ENCODE data around the gene FARP2.

- PRO-cap, result no peak
Measured at GRCh38 chr2:240564827-240565210, 3.5 kb upstream of the RNPEPL1 start.

- PRO-cap, result no peak
Measured at GRCh38 chr2:240792177-240792701, 27.8 kb downstream of the KIF1A start.

DNA sequence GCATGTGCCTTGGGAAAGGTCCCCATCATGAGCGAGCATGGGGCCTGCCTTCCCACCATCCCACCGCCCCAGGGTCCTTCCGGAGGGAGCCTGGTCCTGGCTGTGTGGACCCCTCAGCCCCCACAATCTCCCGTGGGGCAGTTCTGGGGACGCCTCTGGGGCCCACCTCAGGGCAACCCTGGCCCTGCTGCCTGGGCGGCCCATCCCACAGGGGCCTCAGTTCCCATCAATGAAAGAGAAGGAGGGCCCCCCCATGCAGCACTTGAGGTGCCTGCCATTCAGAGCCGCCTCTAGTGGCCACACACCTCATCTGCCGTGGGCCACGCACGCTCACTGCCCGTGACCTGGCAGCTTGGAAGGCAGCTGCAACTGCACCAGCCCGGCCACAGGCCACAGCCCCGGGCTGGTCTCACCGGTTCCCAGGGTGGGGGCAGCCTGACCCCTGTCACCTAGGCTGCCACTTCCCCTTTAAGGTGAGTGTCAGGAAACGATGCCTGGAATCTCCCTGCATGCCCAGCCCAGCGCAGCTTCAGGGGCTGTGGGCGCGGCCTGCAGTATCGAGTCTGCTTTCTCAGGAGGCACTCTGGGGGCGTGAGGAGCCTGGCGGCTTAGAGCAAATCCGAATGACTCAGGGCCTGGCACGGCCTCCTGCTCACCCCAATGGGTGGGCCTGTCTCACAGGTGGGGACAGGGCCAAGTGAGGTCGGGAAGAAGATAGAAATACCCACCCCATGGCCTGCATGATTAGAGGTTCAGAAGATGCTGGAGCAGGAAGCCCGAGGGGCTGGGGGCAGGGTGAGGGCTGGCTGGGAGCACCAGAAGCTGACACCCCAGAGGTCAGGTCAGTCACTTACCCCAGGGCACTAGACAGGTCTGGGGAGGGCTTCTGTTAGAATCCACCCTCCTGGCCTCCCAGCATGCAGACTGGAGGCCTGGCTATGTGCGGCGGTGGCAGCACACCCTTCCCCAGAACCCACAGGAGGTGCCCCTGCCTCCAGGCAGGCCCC is 2.5 kb downstream of the MAB21L4 start:
- PRO-cap, result no peak

DNA sequence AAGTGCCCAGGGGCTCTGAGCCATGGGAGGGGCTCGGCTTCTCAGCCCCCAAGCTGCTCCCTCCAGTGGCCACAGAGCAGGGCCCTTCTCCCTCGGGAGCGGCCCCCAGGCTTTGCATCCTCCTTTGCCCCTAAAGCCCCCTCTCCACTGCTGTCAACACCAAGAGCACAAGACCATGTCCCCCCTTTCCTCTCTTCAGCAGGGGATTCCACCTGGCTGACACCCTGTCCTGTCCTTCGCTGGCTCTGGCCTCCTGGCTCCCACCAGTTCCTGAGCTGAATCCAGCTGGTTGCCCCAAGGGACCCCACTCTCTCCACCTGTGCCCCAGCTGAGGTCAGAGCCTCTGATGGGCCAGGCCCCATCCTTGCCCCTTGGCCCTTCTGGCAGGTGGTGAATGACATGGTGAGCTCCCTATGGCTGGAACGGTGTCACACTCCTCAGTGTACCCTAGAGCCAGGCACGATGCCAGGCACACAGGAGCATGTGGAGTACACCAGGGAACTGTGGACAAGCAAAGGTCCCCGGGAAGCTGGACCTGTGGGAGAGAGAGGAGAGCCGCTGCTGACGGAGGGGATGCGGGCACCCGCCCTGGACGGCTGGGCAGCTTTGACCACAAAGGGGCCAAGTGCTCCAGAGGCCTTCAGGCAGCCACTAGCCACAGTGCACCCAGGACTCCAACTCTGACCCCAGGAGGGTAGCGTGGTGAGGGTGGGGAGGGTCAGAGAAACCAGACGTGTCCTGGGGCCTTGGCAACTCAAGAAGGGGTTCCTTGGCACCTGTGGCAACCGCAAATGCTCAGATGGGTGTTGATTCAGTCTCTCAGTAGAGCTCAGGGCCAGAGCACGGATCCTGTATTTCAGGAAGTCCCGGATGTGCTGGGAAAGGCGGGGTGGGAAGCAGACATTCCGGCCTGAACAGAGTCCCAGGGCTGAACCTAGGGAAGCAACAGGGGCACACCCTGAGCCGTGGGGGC is 2.1 kb upstream of the MAB21L4 start:
- PRO-cap, result no peak

DNA sequence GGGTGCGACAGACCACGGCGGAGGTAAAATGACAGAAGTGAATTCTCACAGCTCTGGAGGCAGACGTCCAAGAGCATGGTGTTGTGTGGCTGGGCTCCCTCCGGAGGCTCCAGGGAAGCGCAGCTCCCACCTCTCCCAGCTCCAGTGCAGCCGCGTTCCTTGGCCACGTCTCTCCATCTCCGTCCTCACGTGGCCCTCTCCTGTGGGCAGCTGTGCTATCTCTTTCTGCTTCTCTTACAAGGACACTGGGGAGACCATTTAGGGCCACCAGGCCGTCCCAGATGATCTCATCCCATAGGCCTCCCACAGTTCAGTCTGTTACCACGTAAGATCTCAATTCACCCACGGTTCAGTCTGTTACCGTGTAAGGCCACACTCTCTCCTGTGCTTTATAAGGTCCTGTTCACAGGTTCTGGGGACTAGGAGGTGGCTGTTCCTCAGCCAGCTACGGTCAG is 2.8 kb upstream of the MAB21L4 start:
- PRO-cap, result no peak

- PRO-cap, result no peak
Measured at GRCh38 chr2:241006206-241006542, 7.8 kb downstream of the SNED1 start.

- PRO-cap, result no peak
Measured at GRCh38 chr2:241049364-241050593, 51.4 kb downstream of the SNED1 start.

DNA sequence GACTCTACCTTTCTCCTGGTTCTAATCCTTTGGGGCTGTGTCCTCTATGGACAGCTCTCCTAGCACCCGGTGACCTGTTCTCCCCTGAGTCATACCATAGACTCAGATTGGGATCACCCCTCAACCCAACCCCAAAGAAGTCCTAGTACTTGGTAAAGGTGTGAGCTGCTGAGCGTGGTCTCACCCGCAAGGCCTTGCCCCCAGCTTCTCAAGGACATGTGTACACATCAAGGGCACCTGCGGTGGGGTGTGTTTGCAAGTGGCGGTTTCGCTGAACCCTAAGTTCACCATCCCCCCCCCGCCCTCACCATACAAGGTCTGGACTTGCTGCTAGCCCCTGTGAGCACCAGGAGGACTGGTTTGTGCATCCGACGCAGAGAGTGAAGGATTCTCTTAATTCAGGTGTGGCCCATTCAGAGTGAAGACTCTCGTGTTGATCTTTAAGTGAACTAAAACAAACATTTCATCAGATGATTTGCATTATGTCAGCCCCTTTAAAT is 28.0 kb downstream of the MTERF4 start:
- PRO-cap, result no peak

DNA sequence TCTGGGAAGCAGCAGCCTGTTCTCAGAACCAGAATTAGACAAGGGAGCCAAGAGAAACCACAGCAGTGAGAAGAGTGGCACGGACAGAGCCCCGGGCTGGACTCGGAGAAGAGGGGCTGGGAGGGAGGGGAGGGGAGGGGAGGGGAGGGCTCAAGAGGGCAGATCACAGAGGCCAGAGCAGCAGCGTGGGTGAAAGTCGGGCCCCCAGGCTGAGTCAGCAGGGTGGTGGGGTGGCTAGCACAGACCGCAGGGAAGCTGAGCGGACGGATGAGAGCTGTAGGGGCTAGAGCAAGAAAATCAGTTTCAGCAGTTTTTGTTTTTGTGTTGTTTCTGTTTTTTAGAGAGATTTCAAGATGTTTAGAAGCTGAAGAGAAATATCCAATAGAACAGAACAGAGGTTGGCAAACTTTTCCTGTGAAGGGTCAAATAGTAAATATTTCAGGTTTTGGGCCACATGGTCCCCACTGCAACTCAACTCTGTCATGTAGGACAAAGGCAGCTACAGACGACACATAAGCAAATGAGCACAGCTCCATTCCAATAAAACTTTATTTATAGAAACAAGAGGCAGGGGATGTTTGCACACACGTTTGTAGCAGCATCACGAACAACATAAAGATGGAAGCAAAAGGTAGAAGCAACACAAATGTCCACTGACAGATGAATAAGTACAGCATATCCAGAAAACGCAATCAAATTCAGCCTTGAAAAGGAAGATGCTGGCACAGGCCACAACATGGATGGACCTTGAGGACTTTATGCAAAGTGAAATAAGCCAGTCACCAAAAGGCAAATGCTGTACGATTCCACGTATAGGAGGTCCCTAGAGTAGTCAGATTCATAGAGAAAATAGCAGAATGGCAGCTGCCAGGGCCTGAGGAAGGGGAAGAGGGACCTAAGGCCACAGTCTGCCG is 7.6 kb upstream of the MTERF4 start:
- PRO-cap, result no peak

GRCh38 chr2:241218493-241219095 is 30.1 kb downstream of the ANO7 start:
- PRO-cap, result no peak

- PRO-cap, result bidirectional peak, plus-strand start at chr2:241356285, minus-strand start at chr2:241356105; bidirectional peak, plus-strand start at chr2:241356539, minus-strand start at chr2:241356531
Measured at GRCh38 chr2:241355828-241356981, at the start of gene FARP2. FARP2 (plus strand) TSS chr2:241356285.

GRCh38 chr2:241559277-241559785 is 786 bp downstream of the BOK start:
- PRO-cap, result bidirectional peak, plus-strand start at chr2:241559428, minus-strand start at chr2:241559380; bidirectional peak, plus-strand start at chr2:241559517, minus-strand start at chr2:241559595

GRCh38 chr2:241617261-241618383 is 19.3 kb downstream of the THAP4 start:
- PRO-cap, result bidirectional peak, plus-strand start at chr2:241618016, minus-strand start at chr2:241617924

DNA sequence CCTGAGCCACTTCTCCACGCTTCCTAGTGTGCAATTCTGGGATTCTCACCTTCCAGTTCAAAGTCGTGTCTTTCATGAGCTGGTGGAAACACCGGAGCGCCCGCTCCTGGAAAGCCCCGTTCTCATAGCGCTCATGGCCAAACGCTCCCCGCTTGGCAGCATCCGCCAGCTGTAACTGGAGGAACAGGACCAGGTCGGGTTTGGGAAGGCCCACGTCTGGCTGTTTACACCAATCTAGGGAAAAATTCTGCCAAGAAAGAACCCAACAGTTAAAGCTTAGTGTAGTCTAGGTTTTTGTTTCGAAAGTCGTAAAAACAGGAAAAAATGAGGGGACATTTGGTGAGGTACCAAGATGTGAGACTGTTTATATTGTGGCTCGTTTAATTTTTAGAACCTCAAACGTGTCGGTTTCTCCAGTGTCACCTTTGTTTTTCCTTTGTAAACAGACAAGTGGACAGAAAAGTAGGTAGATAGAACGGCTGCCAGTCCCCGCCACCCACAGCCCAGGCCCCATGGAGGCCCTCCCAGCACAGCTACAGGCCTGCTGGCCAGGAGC is 8.1 kb downstream of the DTYMK start:
- PRO-cap, result no peak

- PRO-cap, result no peak
Measured at GRCh38 chr2:241689616-241690226, 3.1 kb upstream of the DTYMK start.

DNA sequence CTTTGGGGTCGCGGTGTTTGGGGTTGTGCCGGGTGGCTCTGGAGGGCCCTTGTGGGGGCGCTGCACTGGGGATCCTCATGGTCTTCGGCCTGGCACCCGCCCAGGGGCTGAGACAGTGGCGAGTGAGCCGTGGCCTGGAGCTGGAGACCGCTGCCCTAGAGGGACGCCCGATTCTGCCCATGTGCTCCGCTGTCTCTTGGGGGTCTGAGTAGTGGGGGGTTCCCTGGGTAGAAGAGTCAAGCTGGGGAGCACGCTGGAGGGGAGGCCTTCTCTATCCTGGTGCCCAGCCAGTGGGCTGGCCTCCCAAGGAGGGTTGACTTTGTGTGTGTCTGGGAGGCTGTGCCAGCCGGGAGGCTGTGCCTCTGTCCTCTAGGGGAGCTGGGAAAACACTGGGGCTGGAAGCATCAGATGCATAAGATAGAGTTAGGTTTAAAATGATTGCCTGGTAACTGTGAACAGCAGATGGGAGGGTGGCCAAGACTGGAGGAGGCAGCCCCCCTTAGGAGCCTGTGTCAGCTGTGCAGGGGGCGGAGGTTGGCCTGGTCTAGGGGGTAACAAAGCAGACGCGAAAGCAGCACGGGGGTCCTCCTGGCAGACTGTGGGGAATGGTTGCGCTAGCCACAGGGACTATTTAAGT is 1.2 kb downstream of the ING5 start:
- PRO-cap, result bidirectional peak, plus-strand start at position 110 of the sequence, minus-strand start at position 124 of the sequence

DNA sequence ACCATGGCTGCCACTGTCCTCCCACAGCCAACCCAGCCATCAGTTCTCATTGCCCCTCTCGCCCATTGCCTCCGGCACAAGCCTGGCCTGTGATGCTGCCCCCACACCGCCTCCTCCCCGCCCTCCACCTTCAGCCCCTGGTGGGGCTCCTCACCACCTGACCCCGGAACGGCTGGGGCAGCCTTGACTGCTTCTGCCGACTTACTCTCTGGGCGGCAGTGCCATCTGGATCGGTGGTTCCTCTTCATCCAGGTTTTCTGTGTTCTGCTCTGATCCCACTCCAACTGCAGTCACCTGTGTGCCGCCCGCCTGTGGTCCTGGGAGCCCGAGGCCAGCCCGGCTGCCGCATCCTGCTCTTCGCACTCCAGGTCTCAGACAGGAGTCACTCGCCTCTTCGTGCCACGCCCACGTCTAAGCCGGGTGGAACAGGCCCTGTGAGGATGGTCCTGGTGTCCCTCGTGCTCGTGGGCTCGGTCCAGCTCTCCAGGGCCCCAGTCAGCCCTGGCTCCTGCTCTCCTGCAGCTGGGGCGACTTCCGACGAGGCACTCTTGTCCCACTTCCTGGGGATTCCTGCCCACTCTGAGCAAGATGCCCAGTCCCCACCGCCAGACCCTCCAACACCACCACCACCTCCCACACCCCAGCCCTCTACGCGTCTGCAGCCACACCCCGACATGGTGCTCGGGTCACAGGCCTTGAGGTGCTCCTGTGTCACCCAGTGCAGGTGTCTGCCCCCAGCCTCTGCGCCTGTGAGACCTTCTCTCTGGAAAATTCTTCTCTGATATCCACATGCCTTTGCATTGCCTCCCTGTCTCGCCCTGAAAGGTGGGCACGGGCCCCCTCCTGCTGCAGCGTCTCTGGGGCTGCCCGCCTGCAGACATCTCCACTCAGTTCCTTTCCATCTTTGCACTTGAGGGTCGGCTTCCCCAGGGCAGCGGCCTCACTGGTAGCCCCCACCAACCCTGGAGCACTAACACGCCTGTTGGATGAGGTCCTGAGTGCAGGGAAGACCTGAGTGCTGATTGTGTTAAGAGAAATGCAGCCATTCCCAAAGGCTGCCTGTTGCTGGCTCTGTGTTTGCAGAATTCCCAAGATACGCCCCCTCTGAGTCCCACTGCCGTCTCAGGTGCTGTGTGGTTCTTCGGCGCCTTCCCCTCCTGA is 14.5 kb downstream of the D2HGDH start:
- PRO-cap, result no peak

DNA sequence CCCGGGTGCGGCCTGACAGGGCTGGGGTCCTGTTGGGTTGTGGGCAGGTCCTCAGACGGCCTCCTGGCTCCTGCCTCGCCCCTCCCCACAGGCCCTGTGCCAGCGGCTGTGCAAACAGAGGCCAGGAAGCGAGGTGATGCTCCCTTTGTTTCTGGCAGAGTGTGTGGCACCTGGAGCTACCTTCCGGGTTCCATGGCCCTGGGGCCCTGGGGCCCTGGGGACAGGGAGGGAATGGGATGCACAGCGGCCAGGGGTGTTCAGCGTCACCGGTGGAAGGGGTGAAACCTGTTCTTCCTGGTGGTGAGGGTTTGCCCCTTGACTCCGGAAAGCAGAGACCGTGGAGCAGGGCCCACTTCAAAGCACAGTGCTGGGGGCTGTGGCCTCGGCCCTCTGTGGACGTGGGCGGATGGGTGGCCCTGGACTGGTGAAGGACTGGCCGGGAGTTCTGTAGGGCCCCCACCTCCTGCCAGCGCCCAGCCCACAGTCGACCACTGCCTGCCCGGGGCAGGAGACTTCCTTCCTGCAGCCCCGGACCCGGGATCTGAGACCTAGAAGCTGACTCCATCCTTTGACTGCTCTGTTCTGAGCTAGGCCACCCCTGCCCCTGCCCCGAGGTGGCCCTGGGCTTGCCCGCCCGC is 2.6 kb upstream of the GAL3ST2 start:
- PRO-cap, result no peak

DNA sequence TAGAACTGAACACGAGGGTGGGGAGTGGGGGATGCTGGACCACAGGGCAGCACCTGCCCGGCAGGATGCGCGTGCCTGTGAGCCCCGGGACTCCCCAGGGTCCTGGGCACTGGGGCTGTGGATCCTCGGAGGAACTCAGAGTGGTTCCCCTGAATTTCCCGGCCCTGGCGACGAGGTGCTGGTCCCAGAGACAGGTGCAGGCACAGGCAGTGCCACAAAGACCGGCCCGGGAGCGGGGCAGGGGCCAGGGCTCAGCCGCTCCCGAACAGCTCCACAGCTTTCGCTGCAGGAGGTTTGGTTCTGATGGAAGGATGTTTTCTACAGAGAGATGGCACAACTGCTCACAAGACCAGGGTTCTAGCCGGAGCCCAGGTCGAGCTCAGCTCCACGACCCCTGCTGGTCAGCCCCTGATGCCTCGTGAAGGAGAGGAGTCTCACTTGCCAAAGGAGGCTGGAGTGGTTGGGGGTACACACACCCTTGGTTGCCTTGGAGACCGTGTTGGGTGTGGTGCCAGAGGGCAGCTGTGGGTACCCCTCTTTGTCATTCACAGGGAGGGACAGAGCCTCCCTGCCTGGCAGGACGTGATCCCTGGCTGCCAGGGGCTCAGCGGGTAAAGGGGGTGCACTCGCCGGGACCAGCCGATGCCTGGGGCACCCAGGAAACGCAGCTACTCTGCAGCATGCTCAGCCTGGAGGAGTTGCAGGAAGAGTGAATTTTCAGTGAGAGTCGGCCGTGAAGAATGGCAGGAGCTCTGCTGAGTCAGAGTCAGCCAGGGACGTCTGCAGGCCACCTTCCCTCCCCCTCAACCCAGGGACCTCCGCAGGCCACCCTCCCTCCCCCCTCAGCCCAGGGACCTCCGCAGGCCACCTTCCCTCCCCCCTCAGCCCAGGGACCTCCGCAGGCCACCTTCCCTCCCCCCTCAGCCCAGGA is 4.3 kb upstream of the NEU4 start:
- PRO-cap, result no peak

DNA sequence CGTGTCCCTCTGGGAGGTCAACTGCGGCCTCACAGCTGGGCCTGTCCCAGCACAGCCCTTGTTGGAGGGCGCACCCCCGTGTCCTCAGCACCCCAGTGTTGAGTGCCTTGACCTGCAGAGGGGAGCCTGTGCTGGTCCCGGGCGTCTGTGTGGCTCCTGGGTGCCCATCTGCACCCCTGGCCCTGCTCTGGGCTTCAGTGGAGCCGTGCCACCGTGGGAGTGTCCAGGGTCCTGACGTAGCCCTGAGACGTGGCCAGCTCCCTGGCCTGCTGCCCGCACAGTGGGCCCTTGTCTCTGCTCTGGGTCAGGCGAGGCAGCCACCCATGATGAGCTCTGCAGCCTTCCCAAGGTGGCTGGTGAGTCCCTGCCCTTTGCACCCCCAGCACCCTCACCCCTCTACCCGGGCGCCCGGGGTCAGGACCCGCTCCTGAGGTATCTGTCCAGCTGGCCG is 2.1 kb downstream of the NEU4 start:
- PRO-cap, result no peak